Foreskin keratinocyte (primary cell): Measurements from ENCODE around the gene CDC37L1.

DNA sequence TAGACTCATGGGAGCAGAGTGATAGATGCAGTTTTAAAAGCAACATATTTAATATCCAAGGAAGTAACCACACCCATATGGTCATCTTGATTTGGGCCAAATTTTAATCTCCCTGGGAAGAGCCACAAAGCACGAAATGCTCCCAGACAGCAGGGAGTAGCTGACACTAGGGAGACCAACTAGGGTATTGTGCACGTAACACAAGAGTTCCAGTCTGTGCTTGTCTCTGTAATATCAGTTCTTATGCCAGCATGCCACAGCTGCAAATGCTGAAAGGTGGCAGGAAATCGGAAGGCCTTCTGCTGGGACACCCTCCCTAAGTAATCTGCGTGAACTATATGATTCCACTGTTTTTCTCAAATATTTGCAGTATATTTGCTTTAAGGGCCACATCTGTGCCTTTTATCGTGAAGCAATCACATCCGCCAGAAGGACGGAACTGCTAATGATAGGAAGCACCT, 12.5 kb downstream of the VLDLR start:
- RAMPAGE, total RNA, result no peak

DNA sequence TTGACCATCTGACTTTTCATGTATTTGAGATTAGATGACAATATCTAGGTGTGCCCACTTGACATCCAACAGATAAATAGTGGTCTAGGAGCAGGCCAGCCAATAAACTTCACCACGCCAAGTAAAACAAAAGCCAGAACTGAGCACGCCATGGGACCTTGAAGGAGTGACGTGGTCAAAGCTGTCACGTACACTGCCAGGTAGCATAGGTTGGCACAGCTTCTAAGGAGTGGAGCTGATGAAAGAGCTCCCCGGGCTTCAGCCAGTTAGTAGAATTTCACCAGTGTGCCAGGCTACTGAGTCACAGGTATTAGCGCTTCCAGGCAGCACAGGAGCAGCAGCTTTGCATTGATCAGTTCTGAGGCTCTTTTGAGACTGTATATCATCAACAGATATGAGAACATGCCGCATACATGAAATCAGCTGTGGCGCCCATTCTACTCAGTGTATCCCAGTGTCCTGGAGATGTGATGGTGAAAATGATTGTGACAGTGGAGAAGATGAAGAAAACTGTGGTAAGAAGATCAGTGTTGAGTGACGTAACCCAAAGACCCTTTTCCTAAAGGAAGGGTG, 19.5 kb downstream of the VLDLR start:
- RAMPAGE, total RNA, result no peak

- RAMPAGE, total RNA, result no peak
These were observed 86.5 kb downstream of the GLIS3 start for GRCh38 chr9:4213202-4213948.

- RAMPAGE, total RNA, result no peak
These were observed 957 bp downstream of the GLIS3 start for GRCh38 chr9:4298807-4299414.

GRCh38 chr9:4503002-4503647, 12.9 kb downstream of the SLC1A1 start:
- RAMPAGE, total RNA, result no peak

DNA sequence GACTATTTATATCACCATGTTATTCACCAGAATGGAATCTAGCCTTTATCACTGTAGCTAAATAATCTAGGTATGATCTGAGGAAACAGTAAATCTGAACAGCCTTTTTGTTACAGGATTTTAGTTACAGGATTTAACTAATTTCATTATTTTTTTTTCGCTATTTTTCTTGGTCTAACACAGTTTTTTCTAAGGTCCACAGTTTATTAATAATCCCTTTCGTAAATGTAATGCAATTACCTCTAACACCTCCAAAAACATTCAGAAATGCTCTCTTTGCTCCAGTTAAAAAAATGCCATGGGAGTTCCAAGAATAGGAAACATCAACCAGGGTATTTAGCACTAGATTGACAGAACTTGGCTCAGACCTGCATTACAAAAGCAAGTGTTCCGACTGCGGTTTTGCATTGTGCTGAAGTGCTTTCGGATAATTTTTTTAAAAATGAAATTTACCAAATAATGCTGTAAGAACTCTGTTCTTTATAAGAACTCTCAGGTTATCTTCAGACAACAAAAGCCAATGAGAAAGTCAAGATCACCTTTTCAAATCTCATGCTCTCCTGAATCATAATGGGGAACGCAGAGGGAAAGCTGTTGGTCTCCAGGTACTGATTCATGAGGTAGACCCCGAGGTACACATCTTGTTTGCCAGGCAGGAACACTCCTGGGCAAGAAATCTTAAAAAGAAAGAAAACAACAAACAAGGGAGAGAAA, 577 bp upstream of the PLPP6 start:
- RAMPAGE, total RNA, result no peak

DNA sequence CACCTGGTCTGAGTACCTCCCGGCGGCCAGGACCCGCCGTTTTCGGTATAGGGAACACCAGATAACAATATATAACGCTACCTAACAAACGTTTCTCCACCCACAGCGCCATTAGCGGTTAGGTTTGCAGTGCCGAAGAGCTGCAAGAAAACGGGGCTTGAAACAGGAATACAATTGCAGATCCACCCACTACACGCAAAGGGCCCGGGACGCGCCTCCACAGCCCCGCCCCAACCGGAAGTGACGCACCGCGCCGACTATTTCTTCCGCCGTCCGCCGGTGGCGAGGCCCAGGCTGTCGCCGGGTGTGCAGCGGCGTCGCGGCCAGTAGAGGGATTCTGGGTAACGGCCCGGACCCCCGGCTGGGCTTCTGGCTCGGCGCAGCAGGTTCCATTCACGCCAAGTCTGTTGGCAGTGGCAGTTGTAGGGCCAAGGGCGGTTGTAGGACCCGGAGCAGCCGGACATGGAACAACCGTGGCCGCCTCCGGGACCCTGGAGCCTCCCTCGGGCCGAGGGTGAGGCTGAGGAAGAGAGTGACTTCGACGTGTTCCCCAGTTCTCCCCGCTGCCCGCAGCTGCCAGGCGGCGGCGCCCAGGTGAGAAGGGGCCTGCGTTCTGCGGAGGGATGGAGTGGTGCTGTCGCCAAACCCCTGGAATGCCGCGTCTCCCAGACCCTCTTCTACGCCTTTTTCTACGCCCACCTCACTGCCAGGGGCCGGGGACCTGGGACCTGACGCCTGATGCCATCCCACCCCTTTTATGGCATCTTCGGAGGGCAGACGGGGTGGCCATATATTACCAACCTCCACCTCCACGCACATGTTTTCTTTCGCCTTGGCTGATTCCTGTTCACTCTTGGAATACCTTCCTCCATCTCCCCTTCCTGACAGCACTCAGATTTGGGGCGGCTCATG, at the start of gene CDC37L1:
CDC37L1 (plus strand) TSS at position 264 of the 912 bp plus-strand sequence.
- RAMPAGE, total RNA, result start-site peak on the plus strand centred at position 333 of the sequence, 128 bp wide, 146 and 481 reads in 2 replicates

DNA sequence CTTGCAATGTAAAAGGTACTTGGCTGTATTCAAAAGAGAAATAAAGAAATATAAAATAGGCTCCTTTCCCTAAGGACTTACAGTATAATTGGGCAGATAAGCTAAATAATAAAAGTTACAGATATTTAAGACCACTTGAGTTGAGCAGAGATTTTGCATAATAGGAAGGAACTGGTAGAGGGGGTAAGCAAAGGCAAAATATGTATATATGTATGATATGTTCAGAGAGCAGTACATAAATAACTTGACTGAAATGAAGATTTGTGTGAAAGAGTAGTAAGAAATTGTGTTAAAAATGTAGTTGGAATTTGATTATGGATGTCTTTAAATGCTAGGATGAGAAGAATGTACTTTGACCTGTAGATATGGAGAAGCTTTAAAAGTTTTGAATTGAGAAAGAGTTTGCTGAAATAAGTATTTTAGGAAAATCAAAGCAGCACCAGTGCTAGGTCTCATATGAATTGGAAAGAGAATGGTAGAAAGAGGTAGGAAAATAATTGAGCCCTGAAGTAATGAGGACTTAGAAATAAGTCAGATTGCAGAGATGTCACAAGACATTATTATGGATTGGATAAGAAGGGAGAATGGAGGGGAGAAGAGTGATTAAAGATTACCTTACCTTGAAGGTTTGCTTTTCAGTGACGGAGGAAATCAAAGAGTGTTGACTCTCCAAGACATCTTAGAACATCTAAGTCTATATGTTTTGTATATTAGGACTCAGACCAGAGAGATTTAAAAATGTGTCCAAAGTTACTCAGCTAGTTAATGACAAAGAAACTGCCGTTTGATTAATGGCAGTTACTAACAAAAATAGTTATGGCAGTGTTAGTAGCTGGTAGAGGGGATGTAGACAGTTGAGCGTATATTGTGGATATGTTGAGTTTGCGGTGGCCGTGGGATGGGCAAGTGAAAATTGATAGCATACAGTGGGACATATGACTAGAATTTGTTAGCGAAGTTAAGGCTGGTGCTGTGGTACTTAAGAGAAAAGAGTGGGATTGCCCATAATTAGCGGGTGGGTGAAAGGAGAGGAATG, 4.8 kb downstream of the JAK2 start:
- RAMPAGE, total RNA, result no peak

- RAMPAGE, total RNA, result no peak
These were observed 500 bp downstream of the RLN1 start for GRCh38 chr9:5339076-5339676.

DNA sequence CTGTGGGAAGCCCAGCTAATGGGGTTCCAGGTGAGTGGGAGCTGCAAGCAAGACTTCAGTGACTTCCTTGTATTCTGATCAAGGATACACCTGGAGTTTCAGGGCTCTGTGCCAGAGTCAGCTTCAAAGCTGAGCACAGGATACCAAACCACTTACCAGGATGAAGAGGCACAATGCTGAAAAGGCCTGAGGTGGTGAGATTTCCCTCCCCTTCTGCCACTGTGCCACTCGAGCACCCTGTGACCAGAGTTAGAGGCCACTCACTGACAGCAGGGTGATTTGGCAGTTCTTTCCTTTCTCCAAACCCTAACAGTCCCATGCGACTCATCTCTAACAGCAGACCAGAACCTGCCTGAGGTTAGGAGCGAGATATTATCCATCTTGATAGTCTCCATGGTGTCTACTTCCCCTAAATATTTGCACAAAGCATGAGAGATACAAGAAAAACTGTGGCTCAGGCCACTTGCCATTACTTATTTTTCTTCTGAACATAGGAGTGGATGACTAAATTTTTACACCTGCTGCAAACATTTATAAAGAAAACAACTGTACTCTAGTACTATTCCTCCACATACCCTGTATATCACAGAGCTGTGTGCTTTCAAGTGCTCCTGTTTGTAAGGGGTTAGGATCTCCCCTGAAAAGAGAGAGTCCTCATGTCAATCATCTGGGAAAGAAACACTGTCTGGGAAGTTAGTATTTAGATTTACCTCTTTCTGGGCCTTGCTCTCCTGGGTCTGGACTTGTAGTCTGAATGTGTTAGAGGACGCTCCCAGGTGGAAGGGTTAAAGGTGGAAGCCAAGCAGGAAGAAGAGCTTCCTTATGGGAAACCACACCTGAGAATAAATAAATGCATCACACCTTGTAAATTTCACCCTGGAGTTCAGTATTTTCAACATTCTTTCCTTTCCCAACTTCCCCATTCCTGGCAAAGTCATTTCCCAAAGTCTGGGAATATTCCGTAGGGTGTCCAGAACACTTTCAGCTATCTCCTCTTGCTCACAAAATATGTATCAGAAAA, 1.6 kb downstream of the PLGRKT start:
- RAMPAGE, total RNA, result no peak

DNA sequence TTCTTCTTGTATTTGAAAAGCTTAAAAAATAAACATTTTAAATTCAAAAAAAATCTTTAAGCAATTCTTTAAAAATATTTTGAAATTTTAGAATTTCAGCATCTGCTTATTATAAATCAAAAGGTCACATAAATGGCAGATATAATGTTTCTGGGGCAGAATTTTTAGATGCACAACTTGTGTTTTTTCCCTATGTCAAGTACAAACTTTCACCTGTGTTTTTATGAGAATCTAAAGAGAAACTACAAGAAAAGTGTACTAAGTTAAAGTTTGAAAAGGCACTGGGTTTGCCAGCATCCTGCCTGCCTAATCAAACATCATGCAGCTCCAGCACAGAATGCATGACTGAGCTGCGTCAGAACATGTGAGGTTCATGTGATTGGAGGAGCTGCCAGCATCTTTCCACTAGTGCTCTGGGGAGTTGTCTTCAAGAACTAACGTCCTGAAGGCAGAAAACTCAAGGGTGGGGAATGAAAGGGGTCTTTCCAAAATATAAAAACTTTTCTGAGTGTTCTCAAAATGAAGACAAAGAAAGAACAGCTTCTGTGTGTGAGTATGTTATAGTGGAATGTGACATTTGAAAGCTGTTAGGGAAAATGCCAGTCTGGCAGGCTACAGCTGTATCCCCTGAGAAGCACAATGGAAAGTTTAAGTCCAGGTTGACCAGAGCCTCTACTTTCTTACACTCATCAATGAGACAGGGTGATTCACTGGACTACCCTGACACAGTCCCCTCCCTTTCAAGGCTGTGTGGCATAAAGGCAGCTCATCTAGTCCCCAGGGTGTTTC, 46.0 kb upstream of the RIC1 start:
- RAMPAGE, total RNA, result no peak

DNA sequence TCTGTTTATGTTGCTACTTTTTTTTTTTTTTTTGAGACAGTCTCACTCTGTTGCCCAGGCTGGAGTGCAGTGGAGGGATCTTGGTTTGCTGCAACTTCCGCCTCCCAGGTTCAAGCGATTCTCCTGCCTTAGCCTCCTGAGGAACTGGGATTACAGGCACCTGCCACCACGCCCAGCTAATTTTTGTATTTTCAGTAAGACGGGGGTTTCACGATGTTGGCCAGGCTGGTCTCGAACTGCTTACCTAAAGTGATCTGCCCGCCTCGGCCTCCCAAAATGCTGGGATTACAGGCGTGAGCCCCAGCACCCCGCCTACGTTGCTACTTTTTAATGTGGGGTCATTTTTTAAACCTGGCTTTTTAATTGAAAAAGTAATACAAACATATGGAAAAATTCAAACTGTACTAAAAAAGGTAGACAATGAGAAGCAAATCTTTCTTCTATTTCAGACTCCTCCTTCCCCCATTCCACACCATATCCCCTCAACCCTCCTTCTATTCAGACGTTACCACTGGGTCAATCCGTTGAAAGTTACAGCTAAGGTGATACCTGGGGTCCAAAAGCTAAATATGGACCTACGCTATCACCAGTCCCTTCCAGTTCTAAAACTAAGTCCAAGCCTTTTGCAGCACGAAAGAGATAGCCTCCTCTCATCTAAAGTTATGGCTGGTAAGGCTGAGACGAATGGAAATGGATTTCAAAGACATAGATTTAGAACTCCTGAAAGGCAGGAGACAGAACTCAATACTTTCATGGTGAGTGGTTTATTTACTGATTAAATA, 1.0 kb upstream of the RIC1 start:
- RAMPAGE, total RNA, result no peak

DNA sequence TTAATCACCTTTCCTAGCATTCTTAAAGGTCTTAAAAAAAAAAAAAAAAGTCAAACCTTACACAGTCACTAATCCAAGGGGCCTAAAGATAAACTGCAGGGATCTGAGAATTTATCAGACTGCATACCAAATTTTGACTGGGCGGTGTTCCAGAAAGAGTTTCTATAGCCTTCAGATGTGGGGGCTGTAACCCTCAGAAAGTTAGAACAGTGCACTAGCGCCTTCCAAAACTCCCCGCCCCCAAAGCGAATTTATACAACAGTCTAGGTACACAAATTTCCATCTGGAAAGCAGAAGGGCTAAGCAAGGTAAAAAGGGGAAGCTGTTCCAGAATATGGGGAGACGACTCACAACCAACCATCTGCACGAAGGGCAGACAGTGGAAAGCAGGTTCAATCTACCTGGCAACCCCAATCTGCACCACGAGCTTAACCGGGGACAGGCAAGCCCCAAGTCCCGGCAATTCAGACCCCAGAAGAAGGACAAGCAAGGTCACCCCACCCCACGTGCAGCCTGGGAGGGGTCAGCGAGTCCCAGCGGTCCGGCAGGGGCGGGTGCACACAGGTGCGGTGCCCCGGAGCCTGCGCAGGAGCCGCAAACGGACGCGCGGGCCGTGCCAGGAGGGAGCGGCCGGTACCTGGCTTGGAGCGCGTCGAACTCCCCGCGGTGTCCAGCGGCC, 725 bp downstream of the ERMP1 start:
- RAMPAGE, total RNA, result no peak

DNA sequence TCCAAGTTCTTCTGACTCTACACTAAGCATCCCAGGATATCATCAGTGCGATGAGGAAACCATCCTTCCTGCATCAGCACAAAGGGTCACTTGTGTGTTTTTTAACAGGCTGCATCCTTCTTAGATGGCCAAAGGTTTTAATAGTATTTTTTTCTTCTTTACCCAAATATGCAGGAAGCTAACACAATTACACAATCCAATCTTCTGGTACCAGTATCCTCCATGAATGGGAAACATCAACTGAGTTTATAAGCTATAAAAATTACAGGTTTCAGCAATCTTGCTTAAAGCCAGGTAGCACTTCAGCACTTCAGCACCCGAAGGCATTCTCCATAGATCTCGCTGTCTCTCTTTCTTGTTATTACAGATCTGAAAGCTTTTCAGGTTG, 8.1 kb downstream of the MLANA start:
- RAMPAGE, total RNA, result no peak

DNA sequence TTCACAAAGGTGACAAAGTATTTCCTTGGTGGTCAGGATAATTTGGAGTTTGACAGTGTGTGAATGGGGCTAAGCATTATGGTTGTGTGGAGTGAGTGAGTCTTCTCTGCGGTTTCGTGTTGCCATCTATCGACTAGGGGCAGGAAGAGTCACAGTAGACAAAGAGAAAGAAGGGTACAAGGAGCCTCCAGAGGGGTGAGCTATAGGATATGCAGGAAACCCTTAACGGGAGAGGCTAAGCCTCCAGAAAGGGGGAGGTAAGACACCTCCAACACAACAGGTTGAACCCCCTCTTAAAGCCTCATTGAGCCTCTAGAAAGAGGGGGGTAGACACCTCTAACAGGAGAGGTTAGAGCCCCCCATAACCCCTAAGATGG, 64.0 kb upstream of the RANBP6 start:
- RAMPAGE, total RNA, result no peak

- RAMPAGE, total RNA, result no peak
These were observed 1.3 kb downstream of the IL33 start for GRCh38 chr9:6216906-6217258.

GRCh38 chr9:6230506-6230782, 14.8 kb downstream of the IL33 start:
- RAMPAGE, total RNA, result no peak

DNA sequence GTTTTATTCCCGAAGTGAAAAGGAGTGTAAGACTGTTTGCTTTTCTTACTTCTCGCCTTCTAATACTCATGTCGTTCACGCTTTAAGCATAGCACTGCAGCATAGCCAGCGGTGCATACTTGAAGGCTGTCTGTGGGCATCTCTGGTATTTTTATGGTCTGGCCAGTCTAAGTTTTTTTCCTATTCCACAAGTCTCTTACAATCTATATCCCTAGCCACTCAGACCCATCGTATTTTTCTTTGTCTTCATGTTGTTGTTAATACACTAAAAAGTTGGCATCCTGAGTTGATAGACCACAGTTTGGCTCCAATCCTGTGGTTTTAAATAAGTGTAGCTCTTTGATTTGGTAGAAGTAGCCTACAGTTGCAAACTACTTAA, 1.3 kb downstream of the UHRF2 start:
- RAMPAGE, total RNA, result no peak

GRCh38 chr9:6427600-6428004, 14.6 kb downstream of the UHRF2 start:
- RAMPAGE, total RNA, result no peak

DNA sequence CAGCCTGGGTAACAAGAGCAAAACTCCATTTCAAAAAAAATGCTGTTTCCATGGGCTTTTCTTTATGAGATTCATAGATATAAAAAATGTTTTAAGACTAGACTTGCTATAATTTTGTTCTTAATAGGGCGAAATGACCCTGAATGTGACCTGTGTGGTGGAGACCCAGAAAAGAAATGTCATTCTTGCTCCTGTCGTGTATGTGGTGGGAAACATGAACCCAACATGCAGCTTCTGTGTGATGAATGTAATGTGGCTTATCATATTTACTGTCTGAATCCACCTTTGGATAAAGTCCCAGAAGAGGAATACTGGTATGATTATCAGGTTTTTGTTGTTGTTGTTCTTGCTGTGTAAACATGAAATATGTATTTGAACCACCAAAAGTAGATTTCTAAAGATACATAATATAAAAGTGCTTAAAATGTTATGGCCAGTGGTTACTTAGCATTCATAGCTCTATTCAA, 64.5 kb downstream of the UHRF2 start:
- RAMPAGE, total RNA, result no peak